LNCaP clone FGC (cell line): ENCODE measurements around a stretch of chr1.

GRCh38 chr1:9749222-9750020 lies 74.3 kb downstream of the CLSTN1 start:
- RRBS, 2 experiments, result no CpG with 5 or more reads among the region's 19 CpGs

- RRBS, 2 experiments, result no CpG with 5 or more reads among the region's 7 CpGs
These were observed 55.2 kb downstream of the CLSTN1 start for GRCh38 chr1:9768552-9769027.

DNA sequence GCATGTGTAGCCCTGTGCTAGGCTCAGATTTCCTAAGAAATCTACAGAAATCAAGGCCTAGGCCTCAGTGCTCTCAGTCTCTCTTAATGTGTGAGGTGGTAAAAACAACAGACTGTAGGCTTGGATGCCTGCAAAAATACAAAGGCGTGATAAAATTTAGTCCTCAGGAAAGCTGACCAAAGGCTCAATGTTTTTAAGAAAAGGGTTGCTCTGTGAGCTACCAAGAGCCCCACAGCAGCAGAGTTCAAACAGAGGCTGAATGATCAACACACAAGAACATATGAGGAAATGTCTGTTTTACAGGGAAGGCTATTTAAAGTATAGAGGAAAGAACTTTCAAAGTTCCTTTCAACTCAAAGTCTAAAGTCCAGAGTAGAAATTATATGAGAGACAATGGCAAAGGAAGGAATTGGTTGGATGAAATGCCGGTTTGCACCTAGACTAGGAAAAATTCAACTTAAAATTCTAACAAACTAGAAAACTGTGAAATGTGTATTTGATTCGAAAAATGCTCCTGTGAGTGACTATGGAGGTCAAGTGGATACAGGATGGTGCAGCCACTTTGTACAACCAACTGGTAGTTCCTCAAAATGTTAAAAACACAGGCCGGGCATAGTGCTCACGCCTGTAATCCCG lies 8.6 kb downstream of the CLSTN1 start:
- RRBS, 2 experiments, result no CpG with 5 or more reads among the region's 6 CpGs

- RRBS, 2 experiments, result no CpG with 5 or more reads among the region's 16 CpGs
These were observed 9.6 kb downstream of the CTNNBIP1 start for GRCh38 chr1:9900241-9901025.

- RRBS, 2 experiments, result no CpG with 5 or more reads among the region's 7 CpGs
These were observed 61.4 kb downstream of the KIF1B start for GRCh38 chr1:10271478-10272378.

DNA sequence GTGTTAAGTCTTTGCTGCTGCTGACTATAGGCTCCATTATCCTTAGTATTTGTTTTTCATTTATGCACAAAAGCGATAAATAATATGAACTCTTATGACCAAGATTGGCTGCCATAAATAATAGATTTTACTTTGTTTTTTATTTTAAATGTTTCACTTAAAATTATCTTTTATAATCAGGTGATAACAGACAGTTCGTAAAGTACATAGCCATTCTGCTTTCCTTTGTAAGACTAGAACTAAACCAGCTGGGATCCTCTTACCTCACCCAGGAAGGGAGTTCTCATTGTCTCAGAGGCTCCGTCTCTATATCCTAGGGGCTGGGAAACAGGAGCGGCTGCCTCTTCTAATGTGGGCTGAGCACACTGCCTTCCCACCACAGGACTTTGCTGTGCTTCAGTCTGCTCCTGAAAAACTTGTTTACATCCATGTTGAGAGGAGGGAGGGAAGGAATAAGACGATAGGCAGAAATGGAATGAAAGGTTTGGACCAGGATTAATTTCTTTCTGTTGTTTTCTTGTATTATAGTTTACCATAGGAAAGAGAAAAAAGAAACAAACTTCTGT lies 45.6 kb upstream of the PGD start:
- RRBS, 2 experiments, result no CpG with 5 or more reads among the region's 5 CpGs

DNA sequence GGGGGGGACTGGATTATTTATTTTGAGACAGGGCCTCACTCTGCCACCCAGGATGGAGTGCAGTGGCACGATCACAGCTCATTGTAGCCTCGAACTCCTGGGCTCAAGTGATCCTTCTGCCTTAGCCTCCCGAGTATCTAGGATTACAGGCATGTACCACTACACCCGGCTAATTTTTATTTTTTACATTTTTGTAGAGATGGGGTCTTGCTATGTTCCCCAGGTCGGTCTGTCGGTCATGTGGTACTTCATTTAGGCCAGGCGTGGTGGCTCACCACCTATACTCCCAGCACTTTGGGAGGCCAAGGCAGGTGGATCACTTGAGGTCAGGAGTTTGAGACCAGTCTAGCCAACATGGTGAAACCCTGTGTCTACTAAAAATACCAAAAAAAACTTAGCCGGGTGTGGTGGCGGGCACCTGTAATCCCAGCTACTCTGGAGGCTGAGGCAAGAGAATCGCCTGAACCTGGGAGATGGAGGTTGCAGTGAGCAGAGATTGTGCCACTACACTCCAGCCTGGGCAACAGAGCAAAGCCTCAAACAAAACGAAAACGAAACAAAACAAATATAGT lies 7.4 kb downstream of the CORT start:
- RRBS, 2 experiments, result no CpG with 5 or more reads among the region's 12 CpGs

- RRBS, 2 experiments, result under 1 to 3% methylated on average over 5 to 6 of the region's 36 CpGs
These were observed 571 bp downstream of the PEX14 start for GRCh38 chr1:10475063-10475979.

GRCh38 chr1:10495910-10496482 lies 21.2 kb downstream of the PEX14 start:
- RRBS, 2 experiments, result no CpG with 5 or more reads among the region's 17 CpGs

DNA sequence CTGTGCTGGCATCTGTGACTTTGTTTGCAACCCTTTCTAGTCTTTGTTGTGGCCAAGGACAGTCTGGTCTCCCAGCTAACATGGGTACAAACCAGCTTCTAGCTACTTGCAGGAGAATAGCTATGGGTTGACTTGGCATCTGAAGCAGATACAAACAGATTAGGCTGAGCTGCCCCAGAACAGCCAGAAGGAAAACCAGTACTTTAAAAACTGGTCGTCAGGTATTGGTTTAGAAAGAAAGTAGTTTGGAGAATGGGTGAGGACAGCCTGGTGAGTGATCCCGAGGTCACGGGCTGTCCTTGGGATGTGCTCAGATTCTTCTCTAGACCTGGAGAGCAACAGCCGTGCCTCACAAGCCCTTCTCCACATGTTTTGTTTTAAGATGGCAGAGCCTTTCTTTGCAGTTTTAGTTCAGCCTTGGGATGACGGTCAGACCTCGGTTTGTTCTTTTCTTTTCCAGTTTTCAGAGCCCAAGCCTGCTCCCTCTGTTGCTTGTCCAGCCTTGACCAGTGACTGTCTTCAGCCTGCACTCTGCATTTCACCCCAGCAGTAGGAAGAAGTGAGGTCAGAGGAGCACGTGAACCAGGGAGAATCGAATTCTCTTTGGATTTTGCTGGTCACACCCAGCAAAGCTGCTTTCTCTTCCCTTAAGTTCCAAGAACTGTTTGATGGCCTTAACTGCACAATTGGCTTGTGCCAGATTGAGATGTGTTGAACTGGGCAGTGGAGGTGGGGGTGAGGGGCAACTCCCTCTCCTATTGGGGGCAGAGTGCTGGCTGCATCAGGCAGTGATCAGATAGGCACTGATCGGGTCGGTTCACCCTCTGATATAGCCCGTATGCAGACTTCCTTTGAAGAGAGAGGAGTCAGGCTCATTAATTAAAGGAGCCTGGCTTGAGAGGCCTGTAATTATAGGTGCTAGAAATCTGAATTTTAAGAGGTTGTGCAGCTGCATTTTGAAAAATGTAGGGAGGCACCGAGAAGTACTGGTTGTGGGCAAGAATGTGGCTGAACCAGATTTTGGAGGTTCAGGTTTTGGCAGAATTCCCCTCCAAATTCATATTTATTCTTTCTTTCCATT lies 42.2 kb downstream of the PEX14 start:
- RRBS, 2 experiments, result no CpG with 5 or more reads among the region's 12 CpGs

GRCh38 chr1:10555432-10556039 lies 80.8 kb downstream of the PEX14 start:
- RRBS, 2 experiments, result no CpG with 5 or more reads among the region's 15 CpGs

- RRBS, 2 experiments, result no CpG with 5 or more reads among the region's 5 CpGs
These were observed 141.7 kb downstream of the CASZ1 start for GRCh38 chr1:10654772-10655085.

DNA sequence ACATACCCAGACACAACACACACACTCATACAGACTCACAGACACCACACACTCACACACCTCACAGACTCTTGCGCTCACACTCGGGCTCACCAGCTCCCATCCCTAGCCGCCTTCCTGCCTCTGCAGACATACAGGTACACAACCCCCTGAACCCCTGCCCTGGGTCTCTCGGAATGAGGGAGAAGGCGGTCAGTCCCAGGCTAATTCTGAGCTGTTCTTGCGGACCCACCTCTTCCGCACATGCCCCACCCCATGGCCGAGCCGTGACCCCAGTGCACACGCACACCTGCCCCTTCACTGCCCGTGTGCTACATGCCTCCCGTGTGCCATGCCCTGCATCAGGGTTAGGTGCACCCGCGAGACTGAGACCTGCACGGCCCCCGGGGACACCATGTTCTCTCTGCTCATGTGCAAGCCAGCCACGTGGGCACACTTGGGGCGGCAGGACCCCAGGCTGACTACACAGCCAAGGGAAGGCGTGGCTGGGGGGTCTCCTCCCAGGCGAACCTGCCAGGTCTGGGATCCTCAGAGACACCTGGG lies 133.7 kb downstream of the CASZ1 start:
- RRBS, 2 experiments, result no CpG with 5 or more reads among the region's 20 CpGs

DNA sequence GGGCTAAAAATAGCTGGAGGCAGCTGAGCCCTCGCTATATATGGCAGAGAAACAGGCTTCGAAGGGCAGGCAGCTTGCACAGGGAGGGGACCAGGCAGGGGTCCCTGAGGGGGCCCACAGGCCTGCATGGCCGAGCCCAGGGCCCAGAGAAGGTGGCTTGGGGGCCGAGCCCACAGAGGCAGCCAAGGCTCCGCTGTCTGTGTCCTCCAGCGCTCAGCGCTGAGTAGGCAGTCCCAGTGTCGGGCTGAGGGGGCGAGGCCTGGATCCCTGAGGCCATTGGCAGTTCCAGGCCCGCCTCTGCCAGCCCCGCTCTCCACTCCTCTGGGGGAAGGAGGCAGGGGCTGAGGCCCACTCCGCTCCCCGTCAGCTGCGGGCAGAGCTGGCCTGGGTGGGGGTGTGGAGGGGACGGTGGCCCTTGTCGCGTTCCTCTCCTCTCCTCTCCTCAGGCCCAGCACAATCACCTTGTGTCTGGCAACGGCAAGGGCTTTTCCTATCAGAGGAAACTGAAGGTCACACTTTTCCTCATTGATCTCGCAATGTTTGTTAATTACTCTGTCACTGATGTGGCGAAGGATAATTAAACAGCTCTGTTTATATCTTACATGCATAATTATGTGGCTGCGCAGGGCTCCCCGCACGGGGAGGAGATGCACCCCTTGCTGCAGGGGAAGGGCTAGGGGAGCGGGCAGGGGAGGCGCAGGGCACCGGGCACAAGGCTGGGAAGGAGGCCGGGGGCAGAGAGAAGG lies 132.7 kb downstream of the CASZ1 start:
- RRBS, 2 experiments, result 84 to 89% methylated on average over 1 of the region's 27 CpGs

GRCh38 chr1:10668010-10668770 lies 128.3 kb downstream of the CASZ1 start:
- RRBS, 2 experiments, result 83% methylated on average over 2 of the region's 32 CpGs; no CpG with 5 or more reads in 1 of the 2 experiments

DNA sequence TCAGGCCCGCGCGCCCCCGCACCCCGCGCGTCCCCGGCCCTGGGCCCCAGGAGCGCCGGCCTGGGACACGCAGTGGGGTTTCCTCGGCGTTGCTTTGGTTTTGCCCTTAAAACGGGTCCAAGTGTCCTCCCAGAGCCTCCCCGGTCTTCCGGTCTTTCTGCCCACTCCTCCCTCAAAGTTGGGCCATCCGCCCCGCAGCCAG lies 101.3 kb downstream of the CASZ1 start:
- RRBS, 2 experiments, result 32 to 64% methylated on average over 2 to 3 of the region's 18 CpGs

GRCh38 chr1:10704537-10704932 lies 91.9 kb downstream of the CASZ1 start:
- RRBS, 2 experiments, result 57 to 61% methylated on average over 4 of the region's 31 CpGs

DNA sequence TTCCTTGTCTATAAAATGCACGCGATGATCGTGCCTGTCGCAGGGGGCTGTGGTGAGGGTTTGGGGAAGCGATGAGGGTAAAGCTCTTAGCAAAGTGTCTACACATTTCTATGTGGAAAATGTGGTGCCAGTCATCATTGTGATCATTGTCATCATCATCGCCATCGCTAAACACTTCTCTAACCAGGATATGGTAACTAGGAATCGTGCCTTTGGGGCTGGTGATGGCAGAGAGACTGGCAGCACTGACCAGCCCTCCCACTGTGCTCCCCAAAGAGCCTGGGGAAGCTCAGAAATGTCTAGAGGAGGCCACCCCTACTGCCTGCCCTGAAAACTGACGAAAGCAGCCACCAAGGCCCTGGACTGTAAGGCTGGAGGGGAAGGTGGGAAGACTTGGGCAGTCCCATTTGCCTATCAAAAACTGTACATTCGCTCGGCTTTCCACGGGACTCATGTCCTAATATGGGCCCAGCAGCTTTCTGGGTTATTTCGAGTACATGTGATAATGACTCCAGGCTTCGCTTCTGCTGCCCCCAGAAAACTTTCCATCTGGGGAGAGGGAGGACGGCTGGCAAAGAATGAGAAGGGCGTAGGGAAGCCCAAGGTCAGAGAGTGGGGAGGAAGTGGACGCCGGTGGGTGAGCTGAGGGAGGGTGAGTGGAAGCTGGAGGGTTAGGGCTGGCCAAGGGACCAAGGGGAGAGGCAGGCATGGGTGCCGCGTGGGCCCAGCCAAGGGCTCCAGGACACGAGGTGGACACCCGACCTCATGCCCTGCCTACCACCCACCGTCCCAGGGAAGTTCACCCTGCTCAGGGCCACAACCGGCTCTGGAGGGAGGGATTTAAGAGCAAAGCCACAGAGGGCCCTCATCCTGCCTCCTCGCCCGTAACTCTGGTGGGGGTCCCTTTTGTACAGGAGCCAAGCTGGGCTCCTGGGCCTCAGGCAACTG lies 76.0 kb downstream of the CASZ1 start:
- RRBS, 2 experiments, result no CpG with 5 or more reads among the region's 26 CpGs

DNA sequence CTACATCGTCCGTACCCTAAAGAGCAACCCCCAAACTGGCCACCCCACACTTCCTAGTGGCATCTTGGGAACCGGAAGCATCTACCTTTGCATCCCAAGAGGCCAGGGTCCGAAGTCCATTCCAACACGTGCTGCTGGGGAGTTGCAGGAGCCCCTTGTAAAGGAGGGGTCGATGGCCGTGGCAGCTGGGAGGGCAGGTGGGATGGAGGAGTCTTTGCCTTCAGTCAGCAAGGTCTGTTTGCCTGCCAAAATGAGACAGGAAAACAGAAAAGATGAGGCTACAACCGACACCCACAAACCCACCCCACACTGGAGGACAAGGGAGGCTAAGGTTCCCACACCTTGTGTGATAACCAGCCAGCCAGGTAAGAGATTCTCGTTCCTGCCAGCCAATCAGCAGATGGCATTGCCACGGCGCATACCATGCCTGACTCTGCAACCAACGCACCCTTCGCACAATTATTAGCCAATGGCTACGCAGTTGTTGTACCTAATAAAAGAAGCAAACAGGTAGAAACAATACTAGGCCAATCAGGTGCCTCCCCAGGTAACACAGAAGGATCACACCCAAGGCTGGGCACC lies 35.7 kb downstream of the CASZ1 start:
- RRBS, 2 experiments, result no CpG with 5 or more reads among the region's 14 CpGs

DNA sequence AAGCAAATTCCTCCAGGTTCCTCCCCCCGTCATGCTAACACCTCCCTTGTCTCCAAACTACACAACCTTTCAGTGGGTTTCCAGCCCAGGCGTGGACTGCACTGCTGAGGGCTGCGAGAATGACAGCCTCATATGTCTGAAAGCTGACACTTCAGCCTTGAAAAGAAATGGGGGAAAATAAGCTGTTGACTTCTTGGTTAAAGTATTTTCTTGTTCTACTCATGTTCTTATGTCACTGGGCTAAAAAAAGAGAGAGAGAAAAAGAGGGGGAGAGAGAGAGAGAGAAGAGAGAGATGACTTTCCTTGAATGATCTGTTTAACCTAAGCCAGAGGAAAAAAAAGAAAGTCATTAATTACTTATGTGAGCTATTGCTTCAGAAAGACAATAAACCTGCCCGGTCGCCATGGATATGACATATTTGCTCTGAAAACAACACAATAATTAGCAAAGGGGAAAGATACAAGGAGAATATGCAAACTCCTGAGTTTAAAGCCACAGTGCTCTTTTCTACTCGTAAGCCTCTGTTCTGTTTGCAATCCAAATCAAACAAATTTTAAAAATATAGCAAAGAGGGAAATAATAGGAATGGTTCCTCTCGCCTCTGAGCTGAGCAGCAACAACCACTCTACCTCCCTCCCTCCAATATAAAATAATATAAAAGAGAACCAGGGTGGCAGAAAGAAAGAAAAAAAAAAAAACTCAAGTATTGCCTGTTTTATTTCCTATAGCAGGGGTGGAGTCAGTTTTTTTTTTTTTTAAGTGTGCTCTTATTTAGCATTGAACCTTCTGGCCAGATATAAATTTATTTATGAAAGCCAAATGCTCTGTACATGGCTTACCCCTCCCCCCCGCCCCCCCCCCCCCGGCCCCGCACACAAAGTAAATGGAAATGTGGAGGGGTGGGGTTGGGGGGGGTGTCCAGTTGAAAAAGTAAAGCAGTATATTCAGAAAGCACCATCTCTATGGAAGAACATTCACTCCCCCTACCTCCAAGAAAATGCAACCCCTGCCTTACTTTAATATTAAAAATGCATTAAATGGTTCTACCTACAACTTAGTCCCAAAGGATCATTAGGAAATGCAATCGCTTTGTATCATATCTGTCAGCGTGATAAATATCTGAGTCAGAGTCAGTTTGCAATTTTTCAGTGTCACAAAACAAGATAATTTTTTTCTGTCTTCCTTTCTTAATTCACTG lies 4.6 kb downstream of the CASZ1 start:
- RRBS, 2 experiments, result no CpG with 5 or more reads among the region's 12 CpGs